CMK (cell line): ENCODE results near the gene CCDC186.

GRCh38 chr10:113021521-113022287, 71.7 kb downstream of the TCF7L2 start:
- RRBS, result no CpG with 5 or more reads among the region's 11 CpGs

GRCh38 chr10:113043915-113045077, 94.2 kb downstream of the TCF7L2 start:
- RRBS, result no CpG with 5 or more reads among the region's 17 CpGs

GRCh38 chr10:113112416-113113249, 162.6 kb downstream of the TCF7L2 start:
- RRBS, result no CpG with 5 or more reads among the region's 10 CpGs

- RRBS, result 6% methylated on average over 20 of the region's 49 CpGs
Observed at GRCh38 chr10:113126468-113127078, 176.5 kb downstream of the TCF7L2 start.

DNA sequence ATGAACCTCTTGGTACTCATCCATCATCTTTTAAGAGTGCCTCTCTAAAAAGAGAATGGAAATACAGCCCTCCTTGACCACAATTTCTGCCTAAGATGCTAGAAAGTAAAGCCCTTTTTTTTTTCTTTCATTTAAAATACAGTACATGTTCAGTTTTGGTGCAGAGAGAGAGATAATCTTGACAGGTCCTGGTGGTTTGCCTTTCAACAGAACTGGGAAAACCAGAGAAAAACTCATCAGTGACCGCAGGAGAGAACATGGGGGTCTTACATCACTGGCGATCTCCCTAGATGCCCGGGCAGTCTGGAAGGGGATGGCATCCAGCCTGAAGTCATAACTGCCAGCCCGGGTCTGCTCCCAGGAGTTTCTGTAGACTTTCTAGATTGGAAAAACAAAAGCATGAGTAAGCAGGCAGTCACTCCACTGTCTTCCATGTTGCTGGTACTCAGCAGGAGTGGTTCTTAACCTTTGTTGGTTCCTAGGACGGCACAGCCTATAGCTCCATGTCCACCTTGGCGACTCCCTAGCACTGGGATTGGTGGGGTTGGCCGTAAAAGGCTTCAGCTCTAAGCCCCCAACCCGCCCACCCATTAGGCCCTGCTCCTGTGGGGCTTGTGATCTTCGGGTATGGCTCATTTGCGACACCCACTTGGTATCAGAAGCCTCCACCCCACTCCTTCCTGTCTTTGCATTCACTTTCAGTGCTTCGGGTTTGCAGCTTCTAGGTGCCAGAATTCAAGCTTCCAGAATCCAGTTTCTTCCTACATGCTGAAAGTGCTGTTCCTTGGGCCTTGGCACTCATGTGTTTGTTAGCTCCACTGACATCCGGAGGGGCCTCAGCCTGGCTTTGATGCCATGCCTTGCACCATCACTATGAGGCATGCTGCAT, 39.3 kb downstream of the HABP2 start:
- RRBS, result 61% methylated on average over 2 of the region's 12 CpGs

DNA sequence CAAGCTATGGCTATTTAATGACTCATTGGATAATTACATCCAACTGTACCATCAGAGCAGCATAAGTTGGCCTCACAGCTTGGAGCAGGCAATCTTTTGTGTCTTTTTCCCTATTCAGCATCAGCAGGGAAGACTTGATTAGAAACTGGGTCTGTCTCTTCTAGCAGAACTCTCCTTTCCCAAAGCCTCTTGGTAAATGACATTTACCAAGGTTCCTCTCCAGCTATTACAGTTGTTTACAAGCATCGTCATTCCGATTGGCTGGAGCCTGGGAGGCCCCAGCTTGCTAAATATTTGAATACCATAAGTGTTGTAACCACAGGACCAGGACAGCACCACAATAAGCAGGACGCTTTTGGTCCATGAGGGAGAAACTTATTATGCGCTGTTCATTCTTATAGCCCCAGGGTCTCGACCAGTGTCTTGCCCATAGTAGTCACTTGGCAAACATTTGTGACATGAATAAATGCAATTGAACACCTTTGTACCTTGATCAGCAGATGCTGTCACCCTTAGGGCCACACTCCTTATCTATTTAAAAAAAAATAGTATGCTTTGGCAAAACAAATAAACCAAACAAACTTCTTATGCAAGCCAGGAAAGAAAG, 33.0 kb downstream of the NRAP start:
- RRBS, result no CpG with 5 or more reads among the region's 5 CpGs

DNA sequence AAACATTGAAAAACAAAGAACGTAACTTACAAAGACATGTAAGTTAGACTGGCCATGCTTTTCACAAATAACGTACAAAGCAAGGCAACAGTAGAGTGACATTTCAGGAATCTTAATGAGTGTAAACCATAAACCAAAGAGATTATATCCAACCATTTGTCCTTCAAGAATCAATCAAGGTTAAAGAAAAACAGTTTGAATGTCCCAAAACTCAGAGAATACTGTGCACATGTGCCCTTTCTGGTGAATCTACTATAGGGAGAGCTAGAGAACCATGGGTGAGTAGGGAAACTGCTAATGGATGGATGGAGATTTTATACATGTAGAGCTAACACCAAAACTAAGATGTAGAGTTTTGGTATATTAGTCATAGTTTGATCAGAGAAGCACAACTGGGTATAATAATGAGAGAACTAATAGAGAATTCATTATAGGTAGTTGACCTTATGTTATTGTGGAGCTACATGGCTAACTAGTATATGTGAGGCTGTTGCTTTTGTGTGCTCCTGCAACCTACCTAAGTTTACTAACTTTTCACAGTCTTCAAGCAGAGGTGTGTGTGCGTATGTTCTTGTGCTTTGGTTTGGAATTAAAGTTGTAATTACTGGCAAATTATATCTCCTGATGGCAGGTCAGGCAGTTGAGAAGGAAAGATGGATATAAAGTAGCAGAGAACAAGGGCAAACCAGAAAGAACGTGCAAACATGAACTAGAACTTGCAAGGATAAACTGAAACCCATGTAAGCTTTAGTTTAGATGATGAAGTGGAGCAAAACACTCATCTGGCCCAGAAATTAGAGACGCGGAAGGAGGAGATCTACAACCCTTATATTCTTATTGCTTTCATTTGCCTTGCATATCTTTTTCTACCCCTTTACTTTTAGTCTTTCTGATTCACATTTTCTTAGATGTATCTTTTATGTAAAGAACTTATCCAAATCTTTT, 18.8 kb downstream of the NHLRC2 start:
- RRBS, result no CpG with 5 or more reads among the region's 6 CpGs

DNA sequence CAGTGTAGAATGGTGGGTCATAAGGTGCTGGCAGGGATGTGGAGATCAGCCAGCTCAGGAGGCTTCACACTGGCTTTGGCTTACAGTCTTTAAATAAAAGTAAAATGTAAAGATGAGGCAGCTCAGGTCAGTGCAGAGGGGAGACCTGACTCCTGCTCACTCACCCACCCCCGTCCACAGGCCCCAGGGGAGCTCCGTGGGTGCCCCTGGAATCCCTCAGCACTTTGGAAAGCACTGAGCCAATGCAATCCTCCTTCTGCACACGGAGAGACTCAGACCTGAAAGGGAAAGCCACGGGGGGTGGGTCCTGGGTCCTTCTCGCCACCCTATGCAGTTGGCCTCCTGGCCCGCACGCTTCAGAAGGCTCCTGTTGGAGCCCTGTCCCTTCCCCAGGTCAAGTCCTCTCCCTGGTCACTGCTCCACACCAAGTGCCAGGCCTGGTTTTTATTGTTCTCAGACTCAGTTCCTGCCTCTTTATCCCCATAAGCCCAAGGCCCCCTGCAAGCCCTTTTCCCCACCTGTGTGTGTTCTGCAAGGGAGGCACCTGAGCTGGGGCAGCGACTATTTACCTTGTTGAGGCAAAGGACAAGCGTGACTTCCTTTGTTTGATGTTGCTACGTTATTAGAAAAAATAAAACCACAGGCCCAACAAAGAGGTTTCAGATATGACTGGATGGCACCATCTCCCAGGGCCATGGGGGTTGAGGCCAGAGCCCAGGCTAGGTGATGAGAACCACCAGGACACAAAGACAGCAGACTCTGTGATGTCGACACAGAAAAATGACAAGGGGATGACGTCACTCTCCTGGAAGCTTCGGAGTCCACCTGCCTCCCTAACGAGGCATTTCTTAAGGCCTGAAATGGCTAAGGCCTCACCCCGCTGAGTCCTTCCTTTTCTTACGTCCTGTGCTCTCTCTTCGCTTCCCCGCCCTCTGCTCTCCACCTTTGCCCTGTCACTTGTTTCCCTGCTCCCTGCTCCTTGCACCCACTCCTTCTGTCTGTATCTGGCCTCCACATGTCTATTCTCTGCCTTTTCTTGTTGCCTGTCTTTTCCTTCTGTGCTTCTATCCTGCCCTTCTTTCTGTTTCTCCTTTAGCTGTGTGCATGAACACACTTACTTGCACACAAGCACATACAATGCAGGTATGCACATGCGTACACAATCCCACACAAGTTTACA, 83.2 kb upstream of the ADRB1 start:
- RRBS, result no CpG with 5 or more reads among the region's 19 CpGs

GRCh38 chr10:114046106-114046804, 2.6 kb downstream of the ADRB1 start:
- RRBS, result no CpG with 5 or more reads among the region's 8 CpGs

- RRBS, result 2% methylated on average over 16 of the region's 58 CpGs
Observed at GRCh38 chr10:114174041-114175108, at the start of gene CCDC186. Gene CCDC186 (minus strand): TSS chr10:114174203.

- RRBS, result no CpG with 5 or more reads among the region's 3 CpGs
Observed at GRCh38 chr10:114293127-114293404, 54.0 kb downstream of the VWA2 start.

DNA sequence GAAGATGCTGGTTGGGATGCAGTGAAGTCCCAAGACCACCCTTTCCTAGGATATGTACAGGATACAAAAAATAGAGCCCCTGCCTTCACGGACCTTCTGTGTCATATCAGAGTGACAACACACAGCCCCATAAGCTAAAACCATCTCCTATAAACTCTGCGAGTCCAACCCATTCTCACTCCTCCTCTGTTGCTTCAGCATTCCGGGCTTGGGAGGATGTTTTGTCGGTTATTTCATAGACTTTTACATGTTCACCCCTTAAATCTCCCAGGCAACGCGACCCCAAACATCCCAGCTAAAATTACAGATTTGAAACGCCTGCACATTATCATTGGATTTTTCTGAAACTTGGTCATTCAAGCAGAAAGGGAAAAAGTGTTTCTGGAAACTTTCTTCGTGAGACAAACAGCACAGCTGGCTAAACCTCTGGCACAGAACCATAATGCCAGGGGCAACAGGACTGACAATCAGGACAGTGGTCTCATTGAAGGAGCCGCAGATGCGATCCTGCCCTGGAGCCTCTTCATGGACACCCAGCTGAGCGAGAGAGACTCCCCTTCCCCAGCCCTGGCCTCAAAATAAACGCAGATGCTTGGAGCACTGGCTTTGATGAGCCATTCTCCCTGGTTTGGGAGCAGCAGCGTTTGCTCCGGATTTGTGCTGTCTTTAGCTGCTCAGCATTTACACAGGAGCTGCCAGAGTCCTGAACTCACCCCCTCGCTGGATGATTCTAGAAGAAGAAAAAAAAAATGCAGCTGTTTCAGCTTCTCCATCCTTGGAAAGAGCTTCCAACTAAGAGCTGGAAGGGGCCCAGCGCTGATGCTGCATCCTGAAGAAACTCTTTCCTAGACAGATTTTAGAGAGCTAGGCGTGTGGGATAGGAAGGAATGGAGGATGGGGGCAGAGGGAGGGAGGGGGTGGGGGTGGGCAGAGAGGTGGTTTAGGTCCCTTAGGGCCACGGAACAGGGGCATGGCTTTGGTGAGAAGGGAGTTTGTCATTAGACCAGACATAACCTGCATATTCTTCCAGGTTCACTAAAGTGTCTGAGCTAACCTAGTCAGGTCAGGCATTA, 30.0 kb downstream of the AFAP1L2 start:
- RRBS, result no CpG with 5 or more reads among the region's 18 CpGs

- RRBS, result no CpG with 5 or more reads among the region's 13 CpGs
Observed at GRCh38 chr10:114485034-114485558, 80.8 kb upstream of the AFAP1L2 start.

DNA sequence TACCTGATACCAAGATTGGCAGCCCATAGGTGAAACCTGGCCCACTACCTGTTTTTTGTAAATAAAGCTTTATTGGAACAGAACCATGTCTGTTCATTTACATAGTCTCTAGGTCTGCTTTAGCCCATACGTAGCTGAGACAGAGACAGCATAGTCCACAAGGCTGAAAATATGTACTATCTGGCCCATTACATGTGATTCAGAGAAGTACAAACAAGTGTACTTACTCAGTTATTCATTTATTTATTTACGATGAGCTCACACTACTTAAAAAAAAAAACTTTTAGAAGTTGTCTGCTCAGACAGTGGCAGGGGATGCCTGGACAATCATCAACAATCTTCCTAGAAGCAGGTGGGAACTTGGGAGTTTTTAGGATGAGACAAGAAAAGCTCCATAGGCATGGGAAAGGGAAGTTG, 114.3 kb upstream of the AFAP1L2 start:
- RRBS, result no CpG with 5 or more reads among the region's 2 CpGs

- RRBS, result no CpG with 5 or more reads among the region's 7 CpGs
Observed at GRCh38 chr10:114519994-114520897, 115.9 kb upstream of the AFAP1L2 start.

DNA sequence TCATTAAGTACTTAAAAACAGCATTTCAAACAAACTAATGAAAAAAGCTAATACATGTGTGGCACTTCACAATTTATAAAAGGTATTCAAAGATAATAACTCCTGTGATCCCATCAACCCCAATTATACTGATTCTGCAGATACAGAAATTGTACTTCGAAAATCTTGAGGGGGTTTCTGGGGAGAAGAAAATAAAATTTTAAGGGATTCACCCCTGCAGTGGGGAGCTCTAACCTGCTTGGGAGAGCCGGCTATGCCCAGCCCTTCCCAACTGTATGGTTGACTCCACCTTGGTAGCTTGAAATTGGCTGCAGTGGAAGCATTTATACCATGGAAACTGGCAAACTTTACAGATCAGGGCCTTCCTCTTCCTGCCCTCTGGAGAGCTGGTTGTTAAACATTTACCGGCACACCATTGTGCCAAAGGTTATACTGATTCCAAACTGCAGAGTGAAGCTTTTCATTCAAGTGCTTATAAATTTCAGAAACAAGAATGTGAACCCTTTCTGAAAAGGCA, 44.9 kb downstream of the ABLIM1 start:
- RRBS, result no CpG with 5 or more reads among the region's 3 CpGs

DNA sequence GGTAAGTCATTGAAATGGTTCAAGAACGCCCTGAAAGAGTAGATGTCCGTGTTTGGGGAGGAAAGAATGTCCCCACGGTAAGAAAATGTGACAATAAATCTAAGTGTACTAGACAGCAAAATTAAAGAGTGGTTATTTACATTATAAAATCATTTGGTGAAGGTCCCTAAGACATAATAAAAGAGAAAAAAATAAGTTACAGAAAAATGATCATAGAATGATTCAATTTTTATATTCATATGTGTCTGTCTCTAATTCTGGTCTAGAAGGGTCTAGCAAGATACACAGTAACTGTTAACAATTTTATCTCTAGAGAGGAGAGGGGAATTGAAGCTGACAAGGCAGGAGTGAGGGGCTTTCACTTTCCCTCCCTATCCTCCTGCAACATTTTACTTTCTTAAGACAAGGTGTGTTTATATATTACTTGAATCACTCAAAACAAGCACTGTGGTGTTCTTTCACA, 27.3 kb downstream of the ABLIM1 start:
- RRBS, result no CpG with 5 or more reads among the region's 3 CpGs

GRCh38 chr10:114686594-114687280, 28.7 kb upstream of the ABLIM1 start:
- RRBS, result no CpG with 5 or more reads among the region's 8 CpGs

GRCh38 chr10:114713499-114714088, 55.5 kb upstream of the ABLIM1 start:
- RRBS, result no CpG with 5 or more reads among the region's 6 CpGs

GRCh38 chr10:114801157-114802012, 20.2 kb upstream of the FHIP2A start:
- RRBS, result 38% methylated on average over 3 of the region's 11 CpGs